Camera-type eye (tissue), 1 donor: ENCODE results near the genes CROT, ZNF804B, TEX47 and STEAP2.

- RAMPAGE, long total RNA: no peak
Measured at GRCh38 chr7:80859505-80860057, 59.3 kb downstream of the SEMA3C start.

GRCh38 chr7:82925231-82925952, 237.3 kb downstream of the PCLO start:
- RAMPAGE, long total RNA: no peak

GRCh38 chr7:82950786-82951271, 211.9 kb downstream of the PCLO start:
- RAMPAGE, long total RNA: no peak

GRCh38 chr7:83987940-83988283, 206.7 kb downstream of the SEMA3A start:
- RAMPAGE, long total RNA: no peak

GRCh38 chr7:84248762-84249229, 54.2 kb upstream of the SEMA3A start:
- RAMPAGE, long total RNA: no peak

- RAMPAGE, long total RNA: no peak
Measured at GRCh38 chr7:84316677-84317104, 122.1 kb upstream of the SEMA3A start.

DNA sequence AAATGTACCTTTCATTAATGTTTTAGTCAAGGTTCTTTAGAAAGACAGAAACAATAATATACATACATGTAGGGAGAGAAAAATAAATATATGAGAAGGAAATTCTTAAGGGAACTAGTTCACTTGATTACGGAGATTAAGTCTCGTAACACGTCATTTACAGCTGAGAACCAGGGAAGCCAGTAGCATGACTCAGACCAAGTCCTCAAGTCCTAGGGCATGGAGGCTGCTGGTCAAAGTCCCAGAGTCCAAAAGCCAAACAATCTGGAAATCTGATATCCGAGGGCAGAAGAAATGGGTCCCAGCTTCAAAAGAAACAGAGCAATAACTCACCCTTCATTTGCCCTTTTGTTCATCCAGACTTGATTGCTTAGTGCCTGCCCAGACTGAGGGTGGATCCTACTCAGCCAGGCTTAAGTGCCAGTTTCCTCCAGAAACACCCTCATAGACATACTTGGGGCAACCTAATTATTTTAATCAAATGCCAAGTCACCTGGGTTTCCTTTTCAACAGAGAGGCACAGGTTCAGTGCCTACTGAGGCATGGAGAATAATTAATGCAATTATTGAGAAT, 484.9 kb downstream of the SEMA3D start:
- RAMPAGE, long total RNA: no peak

DNA sequence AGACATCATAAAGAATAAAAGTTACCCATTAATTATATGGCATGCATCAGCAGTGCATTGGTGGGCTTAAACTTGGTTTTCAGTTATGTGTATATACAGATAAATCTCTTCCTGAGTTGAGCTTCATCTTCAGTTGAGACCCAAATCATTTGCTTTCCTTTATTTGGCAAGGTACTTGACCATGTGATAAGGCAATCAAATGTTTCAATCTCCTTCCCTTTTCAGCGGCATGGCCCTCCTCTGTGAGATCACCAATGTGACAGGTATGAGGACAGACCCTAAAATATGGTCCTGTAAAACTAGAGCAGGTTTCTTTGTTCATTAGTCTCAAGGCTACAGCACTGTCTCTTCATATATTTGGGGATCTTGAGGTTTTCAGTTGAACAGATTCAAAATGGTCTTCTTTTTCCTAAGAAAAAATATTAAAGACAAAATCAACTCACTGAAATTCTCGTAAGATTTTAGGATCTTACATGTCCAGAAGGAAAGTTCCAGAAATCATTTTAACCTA, 179.3 kb downstream of the ELAPOR2 start:
- RAMPAGE, long total RNA: no peak

GRCh38 chr7:87004262-87005049, 55.0 kb downstream of the ELAPOR2 start:
- RAMPAGE, long total RNA: no peak

DNA sequence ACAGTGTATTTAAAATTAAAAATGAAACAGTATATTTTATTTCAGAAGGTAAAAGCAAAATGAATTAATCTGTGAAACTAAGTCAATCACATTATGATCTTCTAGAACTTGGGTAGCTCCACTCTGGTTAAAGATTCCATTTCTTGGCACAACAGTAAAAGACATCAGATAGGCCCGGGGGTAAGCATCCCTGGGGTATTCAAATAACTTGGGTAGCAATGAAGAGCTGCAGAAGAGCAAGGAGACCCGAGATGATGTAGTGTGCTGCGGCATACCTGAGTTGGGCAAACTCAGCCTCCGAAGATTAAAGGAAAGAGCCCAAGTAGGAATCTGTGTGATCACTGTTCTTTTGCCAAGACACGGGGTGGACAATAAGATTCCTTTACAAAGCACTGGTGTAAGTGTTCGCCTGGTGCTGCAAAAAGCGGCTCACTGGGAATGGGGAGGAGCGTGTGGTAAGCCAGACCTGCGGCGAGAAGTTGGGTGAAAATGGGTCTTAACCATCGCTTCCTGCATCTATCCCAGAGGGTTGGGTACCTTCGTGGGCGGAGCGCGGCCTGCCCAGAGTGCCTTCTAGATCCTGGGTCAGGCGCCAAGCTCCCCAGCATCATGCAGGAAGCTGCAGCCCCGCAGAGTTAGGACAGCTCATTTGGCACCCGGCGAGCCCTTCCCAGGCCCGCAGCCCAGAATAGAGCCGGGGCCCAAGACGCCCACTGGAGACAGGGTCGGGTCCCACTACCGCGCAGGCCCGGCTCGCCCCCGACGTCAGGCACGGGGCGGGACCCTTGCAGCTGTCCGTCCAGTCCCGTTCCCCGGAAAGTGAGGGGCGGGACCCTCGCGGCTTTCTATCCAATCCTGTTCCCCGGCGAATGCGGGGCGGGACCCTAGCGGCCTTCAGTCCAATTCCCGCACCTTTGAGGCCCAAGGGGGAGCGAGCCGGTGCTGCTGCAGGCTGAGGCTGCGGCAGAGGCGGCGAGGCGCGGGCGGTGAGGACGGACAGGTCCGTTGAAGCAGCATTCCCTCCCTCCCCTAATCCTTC, at the start of gene CROT:
Gene CROT (plus strand): TSS at position 897 of the 1,039 bp plus-strand sequence.
- RAMPAGE, long total RNA: no peak

DNA sequence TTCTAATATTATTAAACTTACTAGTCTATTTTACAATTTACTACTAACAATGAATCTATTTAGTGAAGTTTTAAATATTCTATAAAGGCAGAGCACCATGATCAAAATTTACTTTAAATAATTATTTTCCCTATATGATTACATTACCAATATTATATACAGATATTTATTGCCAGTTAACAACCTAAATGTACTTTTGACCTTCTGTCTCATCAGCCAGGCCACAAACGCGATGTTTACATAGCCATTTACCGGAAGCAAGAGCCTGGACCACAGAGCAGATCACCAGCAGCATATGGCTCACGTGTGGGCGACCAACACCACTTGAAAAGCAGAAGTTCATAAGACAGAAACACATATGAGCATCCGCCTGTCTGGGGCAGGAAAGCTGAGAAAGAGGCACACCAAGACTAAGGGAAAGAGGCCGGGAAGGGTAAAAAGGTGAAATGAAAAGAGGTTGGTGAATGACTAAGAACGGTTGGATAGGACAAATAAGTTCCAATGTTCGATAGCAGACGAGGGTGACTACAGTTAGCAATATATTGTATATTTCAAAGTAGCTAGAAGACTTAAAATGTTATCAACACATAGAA, 1.4 kb downstream of the ABCB1 start:
- RAMPAGE, long total RNA: no peak

DNA sequence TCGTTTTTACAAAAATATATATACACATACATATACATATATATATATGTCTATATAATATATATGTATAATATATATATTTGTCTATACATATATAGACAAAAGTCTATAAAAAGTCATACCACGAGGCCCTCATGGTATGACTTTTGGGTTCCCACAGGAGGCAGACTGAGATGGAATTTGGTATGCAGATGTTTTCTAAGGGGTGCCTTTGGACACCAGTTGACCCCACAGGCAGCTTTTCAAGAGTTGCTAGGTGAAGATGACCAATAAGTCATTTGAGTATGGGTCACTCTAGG, 23.4 kb upstream of the ADAM22 start:
- RAMPAGE, long total RNA: no peak

- RAMPAGE, long total RNA: no peak
Measured at GRCh38 chr7:87934630-87935353, 741 bp downstream of the ADAM22 start.

DNA sequence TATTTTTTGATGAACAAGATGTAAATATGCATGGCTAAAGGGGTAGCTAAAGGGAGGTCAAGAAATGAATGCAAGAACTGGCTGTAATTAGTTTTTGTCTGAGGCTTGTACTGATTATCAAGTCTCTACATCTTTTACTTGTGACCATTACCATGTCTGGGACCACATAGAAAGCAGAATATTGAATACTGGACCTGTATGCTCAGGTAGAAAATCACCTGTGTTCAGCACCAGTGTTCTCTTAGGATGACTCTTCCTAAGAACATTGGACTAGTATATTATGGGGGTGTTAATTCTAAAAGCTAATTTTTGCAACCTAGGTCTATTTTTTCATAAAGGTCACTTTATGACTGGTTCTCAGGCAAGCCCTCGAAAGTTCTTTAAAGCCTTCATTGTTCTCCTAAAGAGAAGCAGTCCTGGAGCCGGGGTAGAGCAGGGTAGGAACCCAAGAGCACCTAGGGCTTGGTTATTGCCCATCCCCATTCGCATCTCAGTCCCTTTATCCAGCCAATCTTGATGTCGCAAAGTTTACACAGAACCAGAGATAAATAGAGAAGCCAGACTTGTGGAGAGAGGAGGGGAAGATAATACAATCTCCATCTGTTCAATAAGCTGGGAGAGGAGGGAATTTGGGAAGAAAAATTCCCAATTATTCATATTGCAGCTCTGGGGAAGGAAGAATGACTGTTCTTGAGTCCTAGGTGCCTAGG, 6.2 kb upstream of the SRI start:
- RAMPAGE, long total RNA: no peak

GRCh38 chr7:88346935-88347604, 40.4 kb upstream of the STEAP4 start:
- RAMPAGE, long total RNA: no peak

DNA sequence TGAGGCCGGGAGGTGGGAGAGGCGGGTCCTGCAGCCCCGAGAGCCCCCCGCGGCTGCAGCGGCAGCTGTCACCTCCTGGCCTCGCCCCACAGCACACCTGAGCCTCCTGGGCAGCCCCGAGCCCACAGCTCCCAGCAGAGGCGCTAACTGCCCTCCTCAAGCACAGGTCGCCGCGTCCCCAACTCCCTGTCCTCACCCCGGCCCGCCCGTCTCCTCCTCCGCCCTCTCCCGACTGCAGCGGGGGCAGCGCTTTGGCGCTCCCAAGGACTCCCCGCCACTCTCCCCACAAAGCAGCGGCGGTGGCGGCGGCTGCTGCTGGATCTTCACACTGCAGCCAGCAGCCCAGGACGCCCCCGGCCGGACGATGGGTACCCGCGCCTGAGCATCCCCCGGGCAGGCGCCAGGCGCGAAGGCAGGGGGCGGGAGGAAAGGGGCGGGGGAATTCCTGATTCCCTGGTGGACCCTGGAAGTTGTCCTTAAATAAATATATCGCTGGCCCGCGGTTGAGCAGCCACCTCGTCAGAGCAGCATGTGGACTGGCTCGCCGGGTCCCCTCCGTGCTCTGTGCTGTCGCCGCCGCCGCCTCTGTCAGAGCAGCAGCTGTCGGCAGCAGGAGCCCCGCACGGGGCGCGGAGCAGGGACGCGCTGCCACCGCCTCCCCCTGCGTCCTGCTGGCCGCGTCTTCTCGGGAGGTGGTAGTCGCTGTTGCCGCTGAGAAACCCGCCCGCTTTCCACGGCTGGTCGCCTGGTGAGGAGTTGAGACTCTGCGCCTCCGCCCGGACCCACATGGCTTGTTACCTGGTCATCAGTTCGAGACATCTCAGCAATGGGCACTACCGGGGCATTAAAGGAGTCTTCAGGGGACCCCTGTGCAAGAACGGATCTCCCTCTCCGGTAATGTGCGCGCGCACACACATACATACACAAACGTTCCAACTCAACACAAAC, at the start of gene ZNF804B:
Gene ZNF804B (plus strand): TSS at position 510 of the 948 bp plus-strand sequence.
- RAMPAGE, long total RNA: no peak

DNA sequence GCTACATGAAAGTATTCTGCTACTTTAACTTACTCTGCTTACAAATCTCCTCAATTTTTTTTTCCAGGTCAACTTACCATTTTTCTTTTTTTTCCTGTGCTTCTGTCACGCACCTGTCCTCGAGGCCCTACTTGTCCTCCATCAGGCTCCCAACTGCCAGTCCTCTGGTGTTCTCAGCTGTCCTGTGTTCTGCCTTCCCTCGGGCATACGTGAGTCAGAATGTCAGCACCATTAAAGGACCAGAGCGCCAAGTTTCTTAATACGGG, at the start of gene TEX47:
Gene TEX47 (minus strand): TSS at position 175 of the 266 bp plus-strand sequence.
- RAMPAGE, long total RNA: no peak

DNA sequence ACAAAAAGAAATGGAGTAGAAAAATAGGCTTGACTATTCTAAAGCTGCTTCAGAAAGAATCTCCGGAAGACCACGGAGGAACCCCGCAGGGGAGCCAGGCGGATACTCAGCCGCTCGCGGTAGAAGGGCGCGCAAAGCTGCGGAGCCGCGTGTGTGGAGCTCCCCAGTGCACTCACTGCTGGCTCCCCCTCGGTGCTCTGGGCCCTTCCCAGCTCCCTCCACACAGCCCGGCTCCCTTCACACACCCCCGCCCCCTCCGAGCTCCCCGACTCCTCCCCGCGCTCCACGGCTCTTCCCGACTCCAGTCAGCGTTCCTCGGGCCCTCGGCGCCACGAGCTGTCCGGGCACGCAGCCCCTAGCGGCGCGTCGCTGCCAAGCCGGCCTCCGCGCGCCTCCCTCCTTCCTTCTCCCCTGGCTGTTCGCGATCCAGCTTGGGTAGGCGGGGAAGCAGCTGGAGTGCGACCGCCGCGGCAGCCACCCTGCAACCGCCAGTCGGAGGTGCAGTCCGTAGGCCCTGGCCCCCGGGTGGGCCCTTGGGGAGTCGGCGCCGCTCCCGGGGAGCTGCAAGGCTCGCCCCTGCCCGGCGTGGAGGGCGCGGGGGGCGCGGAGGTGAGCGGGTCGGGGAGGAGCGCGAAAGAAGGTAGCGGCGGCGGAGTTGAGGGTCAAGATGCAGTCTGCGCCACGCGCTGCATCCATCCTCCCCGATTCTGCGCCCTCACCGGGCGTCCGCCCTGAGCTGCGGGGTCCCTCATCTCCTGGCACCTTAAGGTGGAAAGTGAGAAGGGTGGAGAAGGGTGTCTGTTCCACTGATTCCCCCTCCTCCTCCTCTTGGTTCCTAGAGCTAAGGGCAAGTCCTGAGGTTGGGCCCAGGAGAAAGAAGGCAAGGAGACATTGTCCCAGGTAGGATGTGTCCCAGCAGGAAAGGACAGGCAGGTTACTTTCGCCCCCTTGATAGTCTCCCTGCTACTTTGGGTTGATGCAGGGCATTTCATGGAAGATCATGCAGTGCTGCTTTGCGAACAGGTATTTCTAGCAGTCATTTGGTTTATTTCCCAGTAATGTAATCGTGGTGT, at the start of gene STEAP2:
Gene STEAP2 (plus strand): TSS at position 304 of the 1,073 bp plus-strand sequence.
- RAMPAGE, long total RNA: no peak

DNA sequence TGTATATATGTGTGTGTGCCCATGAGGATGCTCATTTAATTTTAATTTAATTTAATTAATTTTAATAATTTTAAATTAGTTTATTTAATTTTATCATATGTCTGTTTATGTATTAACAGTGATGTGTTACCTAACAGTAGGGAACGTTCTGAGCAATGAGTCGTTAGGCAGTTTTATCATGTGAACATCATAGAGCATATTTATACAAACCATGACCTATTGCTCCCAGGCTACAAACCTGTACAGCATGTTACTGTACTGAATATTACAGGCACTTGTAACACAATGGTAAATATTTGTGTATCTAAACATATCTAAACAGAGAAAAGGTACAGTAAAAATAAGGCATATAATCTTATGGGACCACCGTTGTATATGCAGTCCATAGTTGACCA, 13.7 kb upstream of the CFAP69 start:
- RAMPAGE, long total RNA: no peak

GRCh38 chr7:90268942-90269432, 24.0 kb downstream of the CFAP69 start:
- RAMPAGE, long total RNA: no peak